SK-N-MC (cell line): Measurements from ENCODE around the gene TFDP1.

- RRBS, result no CpG with 5 or more reads among the region's 14 CpGs
Observed at GRCh38 chr13:110954877-110955613, 40.2 kb upstream of the ANKRD10 start.

DNA sequence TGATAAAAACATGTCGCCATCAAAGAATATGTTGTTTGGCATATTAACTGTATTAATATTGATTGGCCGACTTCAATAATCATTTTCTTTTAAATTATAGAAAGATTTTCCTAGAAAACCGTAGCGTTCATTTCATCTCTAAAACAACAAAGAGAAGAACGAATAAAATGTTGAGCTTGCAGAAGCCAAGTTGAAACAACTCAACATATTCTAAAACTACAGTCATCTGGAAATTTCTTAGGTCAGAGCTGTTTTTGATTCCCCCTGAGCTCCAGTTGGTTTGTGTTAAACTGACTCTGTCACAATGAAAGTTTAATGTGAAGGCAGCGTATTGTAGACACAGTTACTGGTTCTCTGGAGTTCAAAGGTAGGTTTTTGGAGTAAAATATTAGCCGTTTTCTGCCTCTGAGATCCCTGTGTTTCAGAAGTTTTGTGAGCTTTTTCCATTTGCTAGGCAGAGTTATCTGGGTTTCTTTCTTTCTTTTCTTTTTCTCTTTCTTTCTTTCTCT is 2.1 kb downstream of the ARHGEF7 start:
- RRBS, result no CpG with 5 or more reads among the region's 7 CpGs

DNA sequence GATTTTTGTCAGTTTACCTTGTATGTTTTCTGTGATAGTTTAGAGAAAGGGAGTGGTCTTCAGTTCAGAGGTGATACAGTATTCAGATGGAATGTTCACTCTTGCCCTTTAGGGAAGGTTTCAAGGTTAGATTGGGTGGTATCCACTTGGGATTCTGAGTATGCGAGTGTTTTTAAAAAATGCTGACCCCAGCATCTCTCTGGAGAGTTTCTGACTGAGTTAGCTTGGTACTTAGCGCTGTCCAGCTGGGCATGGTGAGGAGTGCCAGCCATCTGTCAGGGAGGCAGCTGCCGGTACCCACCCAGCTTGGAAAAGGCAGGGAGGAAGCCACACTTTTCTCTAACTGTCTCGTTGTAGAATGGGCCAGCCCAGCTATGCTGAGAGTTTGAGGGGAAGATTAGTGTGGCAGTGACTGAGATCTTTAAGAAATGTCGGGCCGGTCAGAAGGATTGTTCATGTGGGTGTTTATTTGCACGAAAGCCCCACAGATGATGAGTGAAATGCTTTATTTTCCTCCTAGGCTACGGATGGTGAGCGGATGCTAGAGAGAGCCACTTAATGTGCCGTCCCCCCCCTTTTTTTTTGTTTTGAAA is 63.4 kb downstream of the ARHGEF7 start:
- RRBS, result no CpG with 5 or more reads among the region's 10 CpGs

- RRBS, result no CpG with 5 or more reads among the region's 13 CpGs
Observed at GRCh38 chr13:111212036-111212701, 97.1 kb downstream of the ARHGEF7 start.

DNA sequence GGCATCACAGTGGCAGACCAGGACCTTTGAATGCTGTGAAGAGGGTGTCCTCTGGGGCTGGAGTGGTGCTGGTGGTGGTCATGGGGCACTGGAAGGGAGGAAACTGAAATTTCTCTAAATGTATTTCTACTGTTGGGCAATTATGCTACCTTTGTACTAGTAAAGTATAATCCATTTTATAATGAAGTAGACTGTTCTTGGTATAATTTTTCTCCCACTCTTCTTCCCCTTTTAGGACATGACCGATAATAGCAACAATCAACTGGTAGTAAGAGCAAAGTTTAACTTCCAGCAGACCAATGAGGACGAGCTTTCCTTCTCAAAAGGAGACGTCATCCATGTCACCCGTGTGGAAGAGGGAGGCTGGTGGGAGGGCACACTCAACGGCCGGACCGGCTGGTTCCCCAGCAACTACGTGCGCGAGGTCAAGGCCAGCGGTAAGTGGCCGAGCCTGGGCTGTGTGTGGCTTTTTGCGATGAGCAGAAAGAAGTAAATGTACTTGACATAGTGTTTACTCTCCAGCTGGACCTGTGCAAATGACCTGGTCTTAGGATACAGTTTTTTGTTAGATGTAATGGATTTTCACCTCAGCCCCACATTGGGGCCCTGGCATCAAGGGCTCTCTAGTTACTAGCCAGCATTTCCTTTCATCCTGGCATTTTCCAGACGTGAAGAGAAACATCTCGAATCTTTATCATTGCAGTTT is 102.5 kb downstream of the ARHGEF7 start:
- RRBS, result no CpG with 5 or more reads among the region's 15 CpGs

DNA sequence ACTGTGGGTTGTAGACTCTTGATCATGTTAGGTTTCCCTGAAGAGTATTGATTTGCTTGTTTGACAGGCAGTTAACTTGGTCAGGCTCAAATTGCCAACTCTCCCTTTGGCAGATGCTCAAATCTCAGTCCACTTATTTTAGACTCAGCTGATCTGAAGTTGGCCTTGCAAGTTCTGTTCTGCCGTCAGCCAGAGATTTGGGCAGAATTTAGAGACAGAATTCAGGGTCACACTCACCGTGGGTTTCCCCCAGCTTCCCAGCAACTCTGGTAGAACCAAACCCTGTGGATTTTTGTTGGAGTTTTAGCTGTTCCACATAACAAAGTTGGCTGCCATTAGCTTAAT is 71.6 kb upstream of the TEX29 start:
- RRBS, result no CpG with 5 or more reads among the region's 2 CpGs

- RRBS, result no CpG with 5 or more reads among the region's 15 CpGs
Observed at GRCh38 chr13:111616074-111616808, 295.8 kb downstream of the TEX29 start.

DNA sequence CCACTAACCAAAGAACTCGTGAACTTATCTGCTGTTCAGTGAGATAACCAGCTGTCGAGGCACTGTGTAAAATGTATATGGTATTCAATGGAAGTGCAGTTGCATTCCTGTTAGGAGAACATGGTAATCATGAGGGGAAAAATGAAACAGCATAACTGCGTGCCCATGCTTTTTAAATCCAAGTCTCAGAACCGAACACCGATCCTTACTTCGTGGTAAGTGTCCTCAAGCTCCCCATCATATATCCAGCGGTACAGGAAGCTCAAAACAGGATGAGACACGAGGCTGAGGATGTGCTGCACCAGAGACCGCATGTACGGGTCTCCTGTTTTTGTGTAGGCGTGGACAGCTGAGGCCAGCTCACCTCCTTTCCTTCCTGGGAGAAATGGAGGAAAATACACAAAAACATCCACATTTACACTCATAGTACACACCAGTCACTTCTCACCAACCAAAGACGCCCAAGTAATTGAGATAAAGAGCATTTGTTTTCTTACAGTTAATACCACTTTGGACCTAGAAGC is 42.4 kb downstream of the TUBGCP3 start:
- RRBS, result no CpG with 5 or more reads among the region's 12 CpGs

GRCh38 chr13:112554860-112555248 is 33.1 kb downstream of the TUBGCP3 start:
- RRBS, result no CpG with 5 or more reads among the region's 5 CpGs

DNA sequence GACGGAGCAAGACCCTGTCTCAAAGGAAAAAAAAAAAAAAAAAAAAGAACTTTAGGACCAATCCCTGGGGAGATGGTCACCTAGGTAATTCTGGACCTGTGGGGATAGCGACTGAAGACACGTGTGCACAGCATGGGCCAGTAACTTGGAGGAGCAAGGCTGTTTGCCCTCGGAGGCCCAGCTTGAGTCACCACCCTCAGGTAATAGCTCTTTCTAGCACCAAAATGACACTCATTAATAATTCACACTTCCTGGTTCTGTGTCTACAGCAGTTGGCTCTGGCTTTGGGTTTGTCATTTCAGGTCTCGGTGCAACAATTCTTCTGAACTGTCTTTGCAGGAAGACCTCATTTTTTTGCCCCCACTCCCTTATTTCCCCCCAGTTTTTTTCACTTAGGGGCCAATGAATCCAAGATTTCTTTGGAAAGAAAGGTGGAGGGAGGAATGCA is 3.9 kb upstream of the ATP11A start:
- RRBS, result no CpG with 5 or more reads among the region's 5 CpGs

GRCh38 chr13:112831214-112831584 is 137.8 kb upstream of the MCF2L start:
- RRBS, result no CpG with 5 or more reads among the region's 20 CpGs

DNA sequence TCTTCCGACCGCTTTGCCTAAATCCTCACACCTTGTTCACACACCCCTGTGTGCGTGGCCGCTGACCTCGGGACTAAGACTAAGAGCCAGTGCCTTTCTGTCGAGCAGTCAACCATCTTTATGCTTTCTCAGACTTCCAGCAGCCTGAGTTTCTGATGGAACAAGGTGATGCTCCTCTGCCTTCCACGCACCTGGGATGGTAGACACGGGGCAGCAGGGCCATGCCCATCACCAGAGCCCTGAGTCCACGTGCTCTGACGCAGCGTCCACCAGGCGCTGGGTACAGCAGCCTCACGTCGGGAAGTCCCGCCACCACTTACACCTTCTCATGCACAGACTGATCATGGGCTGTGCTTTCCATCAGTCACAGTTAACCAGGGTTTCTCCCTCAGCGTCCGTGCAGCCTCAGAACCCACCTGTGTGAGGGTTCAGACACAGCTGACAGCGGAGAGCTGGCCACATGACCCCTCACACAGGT is 90.8 kb upstream of the MCF2L start:
- RRBS, result no CpG with 5 or more reads among the region's 18 CpGs

DNA sequence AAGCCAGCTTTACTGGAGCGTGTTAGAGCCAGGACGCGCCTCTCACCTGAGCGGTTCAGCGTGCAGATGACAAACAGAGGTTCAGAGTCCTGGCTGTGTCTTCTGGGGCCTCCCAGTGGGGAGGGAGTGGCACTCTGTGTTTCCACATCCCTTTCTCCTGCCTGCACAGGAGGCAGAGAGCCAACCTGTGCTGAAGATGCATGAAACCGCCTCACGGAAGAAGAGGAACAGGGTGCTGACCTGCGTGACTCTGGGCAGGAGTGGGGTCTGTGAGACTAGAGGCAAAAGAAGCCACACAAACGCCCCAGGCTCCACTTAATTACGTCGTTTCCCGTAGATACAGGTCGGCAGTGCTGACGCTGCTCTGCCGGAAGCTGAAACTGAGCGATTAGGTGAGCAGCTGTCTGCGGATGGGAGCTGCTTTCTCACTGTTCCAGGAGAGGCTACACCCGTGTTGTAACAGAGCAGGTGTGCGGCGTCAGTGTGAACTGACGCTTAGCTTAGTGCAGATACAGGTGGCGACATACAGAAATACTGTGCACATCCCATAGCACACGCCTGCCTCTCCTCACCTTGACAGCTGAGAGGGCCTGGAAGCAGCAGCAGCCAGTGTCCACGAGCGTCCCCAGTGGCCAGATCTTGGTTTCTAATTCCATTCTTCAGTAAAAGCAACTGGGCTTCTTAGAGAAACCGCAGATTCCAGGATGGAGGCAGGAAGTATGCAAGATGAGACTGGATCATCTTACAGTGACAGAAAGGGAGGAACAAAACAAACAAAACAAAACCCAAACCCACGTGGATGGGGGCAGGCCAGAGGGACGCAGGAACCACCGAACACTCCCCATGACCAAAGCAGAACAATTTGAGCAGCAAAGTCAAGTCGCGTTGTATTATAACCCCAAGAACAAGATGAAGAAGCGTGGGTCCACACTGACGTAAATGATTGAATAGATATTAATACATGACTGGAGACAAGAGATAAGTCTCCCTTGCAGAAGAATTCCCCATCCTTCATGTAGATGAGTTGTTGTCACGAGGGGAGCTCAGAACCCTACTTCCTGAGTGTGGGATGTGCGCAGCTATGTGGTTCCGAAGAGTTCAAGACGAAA is 37.6 kb upstream of the MCF2L start:
- RRBS, result no CpG with 5 or more reads among the region's 37 CpGs

DNA sequence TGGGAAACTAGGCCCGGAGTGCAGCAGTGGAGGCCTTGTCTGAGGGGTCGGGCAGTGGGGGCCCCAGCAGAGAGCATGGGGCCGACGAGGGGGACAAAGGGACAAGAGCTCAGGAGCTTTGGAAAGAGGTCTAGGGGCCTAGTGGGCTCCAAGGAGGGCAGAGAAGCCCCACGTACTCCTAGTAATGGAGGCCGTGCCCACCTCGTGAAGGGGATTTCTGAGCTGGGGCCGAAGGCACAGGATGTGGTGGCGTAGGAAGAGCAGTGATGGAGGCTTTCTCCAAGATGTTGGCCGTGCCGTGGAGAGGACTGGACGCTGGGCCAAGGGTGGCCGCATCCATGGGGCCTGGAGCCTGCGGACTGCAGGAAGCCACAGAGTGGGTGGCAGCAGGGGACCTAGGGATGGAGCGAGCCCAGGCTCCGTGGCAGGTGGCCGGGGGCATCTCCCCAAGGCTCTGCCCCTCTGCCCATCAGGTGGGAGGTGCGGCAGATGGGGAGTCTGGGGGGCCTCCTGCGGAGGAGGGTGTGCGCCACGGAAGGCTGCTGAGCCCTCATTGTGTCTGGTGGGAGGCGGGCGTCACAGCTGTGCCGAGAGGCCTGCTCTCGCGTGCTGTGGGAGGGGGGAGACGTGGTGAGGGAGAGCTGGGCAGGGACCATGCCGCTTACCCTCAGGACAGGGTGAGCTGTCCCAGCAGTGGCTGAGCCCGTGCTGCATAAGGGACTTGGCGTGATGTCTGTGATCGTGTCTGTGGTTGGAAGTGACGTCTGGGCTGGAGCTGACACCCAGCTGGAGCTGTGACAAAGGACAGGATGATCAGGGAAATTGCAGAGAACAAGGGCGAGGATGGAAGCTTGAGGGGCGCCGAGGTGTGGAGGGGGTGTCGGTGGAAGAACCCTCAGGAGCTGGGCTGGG is 13.3 kb downstream of the MCF2L start:
- RRBS, result 5% methylated on average over 1 of the region's 36 CpGs

- RRBS, result no CpG with 5 or more reads among the region's 28 CpGs
Observed at GRCh38 chr13:113030539-113031502, 61.8 kb downstream of the MCF2L start.

DNA sequence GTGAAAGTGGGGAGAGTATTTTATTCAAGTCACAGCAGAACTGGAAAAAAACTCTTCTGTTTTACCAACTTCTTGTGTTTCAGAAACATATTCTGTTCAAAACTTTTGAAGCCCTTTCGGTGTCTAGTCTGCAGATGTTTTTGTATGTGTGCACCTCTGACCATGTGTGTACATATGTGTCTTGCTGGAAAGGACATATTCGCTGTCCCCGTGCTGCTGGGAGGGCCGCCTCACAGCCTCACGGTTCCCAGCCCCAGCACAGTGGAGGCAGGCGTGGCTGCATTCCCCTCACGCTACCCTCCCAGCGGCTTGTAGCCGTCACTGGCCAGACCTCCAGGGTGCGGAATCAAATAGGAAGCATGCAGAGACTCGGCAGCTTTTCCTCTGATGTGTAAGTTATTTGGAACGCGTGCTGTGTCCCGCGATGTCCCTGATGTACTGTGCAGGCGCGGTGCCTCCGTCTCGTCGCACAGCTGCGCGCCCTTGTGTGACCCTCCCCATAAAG is 7.6 kb upstream of the F7 start:
- RRBS, result no CpG with 5 or more reads among the region's 22 CpGs

- RRBS, result no CpG with 5 or more reads among the region's 16 CpGs
Observed at GRCh38 chr13:113151701-113152201, 6.7 kb upstream of the PROZ start.

DNA sequence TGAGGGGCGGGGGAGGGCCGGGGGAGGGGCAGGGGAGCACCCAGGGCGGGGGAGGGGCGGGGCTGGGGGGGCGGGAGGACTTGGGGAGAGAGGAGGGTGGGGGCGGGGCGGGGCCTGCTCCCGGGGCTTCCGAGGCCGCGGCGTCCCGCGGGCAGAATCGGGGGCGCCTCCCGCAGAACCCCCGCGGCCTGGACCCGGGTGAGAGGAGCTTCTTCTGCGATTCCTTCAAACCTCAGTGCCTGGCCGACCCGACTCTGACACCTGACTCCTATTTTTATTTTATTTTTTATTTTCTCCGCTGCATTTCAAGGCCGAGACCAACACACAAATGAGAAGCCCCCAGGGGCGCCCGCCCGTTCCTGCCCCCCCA is 409 bp upstream of the GRTP1 start:
- RRBS, result 4% methylated on average over 14 of the region's 28 CpGs

- RRBS, result no CpG with 5 or more reads among the region's 10 CpGs
Observed at GRCh38 chr13:113500590-113501278, 9.9 kb downstream of the TMCO3 start.

- RRBS, result under 1% methylated on average over 39 of the region's 133 CpGs
Observed at GRCh38 chr13:113584133-113585115, at the start of gene TFDP1. TSS of gene TFDP1 (plus strand) at chr13:113584753.